Epithelial cell of prostate (primary cell): ENCODE measurements around a stretch of chr4.

GRCh38 chr4:51850426-51851039 lies 7.6 kb downstream of the DCUN1D4 start:
- RRBS, result no CpG with 5 or more reads among the region's 5 CpGs

- RRBS, result no CpG with 5 or more reads among the region's 4 CpGs
Measured at GRCh38 chr4:51864977-51865606, 22.1 kb downstream of the DCUN1D4 start.

GRCh38 chr4:51884667-51885547 lies 42.0 kb downstream of the DCUN1D4 start:
- RRBS, result no CpG with 5 or more reads among the region's 7 CpGs

DNA sequence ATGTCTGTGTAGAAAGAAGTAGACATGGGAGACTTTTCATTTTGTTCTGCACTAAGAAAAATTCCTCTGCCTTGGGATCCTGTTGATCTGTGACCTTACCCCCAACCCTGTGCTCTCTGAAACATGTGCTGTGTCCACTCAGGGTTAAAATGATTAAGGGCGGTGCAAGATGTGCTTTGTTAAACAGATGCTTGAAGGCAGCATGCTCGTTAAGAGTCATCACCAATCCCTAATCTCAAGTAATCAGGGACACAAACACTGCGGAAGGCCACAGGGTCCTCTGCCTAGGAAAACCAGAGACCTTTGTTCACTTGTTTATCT lies 193.0 kb downstream of the USP46 start:
- RRBS, result no CpG with 5 or more reads among the region's 3 CpGs

GRCh38 chr4:52662256-52662928 lies 3.3 kb upstream of the USP46 start:
- RRBS, result no CpG with 5 or more reads among the region's 3 CpGs

DNA sequence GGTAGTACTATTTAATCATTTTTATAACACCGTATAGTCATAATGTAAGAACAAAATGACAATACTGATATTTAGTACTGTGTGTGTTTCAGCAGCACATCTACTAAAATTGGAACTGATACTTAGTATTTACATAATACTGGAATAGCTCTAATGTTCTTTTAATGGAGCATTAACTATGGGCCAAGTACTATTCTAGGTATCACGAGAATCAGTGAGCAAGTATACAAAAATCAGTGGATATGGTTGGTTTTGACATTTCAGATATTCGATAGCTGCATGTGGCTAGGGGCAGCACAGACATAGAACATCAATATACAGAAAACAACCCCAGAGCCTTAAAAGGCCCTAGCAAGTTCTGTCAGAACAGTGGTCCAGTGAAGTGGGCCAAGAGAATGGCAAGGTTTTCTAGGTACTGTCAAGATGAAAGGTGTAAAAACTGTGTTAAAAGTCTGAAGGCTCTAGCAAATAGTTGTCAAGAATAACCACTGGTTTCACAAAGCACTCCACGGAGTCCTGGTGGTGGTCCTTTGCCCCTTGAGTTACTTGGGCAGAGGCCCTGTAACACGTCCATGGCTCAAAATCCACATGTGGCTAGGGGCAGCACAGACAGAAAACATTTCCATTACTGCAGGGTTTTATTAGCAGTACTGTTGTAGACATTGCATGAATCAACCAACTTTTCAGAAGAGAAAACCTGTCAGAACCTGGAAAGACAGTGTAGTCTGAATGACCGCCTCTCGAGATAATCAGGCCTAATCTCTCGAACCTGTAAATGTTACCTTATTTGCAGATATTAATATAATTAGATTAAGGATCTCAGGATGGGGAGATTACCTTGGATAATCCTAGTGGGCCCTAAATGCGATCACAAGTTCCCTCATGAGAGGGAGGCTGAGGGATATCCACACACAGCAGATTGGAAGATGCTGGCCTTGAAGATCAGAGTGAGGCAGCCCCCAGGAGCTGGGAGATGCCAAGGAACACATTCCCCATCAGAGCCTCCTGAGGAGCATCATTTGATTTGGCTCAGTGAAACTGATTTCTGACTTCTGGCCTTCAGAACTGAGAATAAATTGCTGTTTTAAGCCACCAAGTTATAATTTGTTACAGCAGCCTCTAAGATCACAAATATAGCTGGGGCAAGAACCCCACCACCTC lies 34.8 kb downstream of the ERVMER34-1 start:
- RRBS, result no CpG with 5 or more reads among the region's 9 CpGs

DNA sequence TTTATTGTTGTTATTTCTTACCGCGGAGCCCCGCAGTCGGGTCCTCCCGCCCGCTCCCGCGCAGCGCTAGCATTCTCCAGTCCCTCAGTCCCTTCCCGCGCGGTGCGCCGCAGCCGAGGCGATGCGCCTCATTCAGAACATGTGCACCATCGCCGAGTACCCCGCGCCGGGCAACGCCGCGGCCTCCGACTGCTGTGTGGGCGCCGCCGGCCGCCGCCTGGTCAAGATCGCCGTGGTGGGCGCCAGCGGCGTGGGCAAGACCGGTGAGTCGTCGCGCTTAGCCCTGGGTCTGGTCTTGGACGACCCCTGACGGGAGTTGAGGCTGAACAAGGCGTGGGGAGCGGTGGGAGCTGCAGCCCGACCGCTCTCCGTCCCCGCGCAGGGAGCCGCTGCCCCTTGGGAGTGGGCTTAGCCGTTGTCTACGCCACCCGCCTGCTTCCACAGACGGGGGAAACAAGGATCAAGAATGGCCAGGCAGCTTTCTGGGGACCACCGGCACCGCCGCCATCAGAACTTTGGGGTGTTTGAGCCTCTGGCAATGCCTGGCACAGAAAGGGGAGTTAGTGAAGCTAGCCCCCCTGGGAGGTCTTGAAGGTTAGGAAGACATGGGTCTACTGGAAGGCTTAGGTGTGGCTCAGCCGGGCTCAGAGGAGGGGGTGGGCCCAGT lies 403 bp downstream of the RASL11B start:
- RRBS, result 2% methylated on average over 16 of the region's 58 CpGs

- RRBS, result no CpG with 5 or more reads among the region's 5 CpGs
Measured at GRCh38 chr4:53389752-53390122, 12.3 kb downstream of the FIP1L1 start.

DNA sequence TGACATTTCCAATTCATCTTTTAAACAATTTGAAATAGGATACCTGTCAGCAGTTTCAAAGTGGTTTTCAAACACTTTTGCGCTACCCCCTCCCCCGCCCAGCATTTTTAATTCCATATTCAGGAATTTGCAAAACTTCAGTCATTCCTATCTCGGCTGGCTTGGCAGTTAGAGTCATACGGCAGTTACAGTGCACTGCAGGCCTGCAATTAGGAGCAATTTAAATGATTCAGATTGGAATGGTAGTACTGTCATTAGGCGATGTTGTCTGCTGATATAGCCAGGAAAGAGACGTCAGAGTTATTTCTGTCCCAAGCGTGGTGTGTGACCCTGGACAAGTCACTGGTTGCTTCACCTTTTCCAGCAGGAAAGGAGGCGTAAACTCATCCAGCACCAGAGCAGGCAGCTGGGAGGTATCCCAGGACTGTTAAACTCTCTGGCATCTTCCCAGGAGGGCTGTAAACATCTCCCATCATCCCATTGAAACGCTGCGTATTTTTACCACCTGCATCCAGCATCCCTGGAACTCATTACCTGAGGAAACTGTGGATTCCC lies 790 bp upstream of the LNX1 start:
- RRBS, result no CpG with 5 or more reads among the region's 10 CpGs

DNA sequence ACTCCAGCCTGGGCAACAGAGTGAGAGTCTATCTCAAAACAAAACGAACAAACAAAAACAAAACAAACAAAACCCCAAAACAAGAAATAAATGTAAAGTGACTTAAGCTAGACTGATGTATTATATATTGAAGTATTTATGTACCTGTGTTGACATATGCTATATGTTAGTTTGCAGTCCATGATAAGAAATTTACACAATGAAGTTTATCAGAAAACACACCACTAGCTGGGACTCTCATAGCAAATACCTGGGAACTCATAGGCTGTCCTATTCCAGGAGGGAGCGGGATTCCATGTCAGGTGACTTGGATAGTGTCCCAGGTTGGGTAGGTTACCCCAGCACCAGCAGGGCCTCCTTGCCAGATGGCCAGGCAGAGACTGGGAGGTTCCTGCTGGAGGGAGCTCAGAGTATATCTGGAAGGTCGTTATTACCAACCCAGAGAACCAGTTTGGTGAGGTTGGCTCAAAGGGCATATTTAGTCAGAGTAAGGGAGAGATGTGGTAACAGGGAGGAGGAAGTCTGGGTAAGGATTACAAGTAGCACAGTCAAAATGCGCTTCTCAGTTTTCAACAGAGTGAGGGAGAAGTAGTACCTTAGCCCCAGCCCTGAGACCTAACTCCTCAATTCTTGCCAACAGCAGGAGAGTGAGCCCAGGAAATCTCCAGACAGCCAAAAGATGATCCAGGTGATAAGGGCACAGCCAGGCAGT lies 53.2 kb upstream of the LNX1 start:
- RRBS, result no CpG with 5 or more reads among the region's 4 CpGs

- RRBS, result no CpG with 5 or more reads among the region's 8 CpGs
Measured at GRCh38 chr4:53651058-53651703, 59.9 kb upstream of the LNX1 start.

DNA sequence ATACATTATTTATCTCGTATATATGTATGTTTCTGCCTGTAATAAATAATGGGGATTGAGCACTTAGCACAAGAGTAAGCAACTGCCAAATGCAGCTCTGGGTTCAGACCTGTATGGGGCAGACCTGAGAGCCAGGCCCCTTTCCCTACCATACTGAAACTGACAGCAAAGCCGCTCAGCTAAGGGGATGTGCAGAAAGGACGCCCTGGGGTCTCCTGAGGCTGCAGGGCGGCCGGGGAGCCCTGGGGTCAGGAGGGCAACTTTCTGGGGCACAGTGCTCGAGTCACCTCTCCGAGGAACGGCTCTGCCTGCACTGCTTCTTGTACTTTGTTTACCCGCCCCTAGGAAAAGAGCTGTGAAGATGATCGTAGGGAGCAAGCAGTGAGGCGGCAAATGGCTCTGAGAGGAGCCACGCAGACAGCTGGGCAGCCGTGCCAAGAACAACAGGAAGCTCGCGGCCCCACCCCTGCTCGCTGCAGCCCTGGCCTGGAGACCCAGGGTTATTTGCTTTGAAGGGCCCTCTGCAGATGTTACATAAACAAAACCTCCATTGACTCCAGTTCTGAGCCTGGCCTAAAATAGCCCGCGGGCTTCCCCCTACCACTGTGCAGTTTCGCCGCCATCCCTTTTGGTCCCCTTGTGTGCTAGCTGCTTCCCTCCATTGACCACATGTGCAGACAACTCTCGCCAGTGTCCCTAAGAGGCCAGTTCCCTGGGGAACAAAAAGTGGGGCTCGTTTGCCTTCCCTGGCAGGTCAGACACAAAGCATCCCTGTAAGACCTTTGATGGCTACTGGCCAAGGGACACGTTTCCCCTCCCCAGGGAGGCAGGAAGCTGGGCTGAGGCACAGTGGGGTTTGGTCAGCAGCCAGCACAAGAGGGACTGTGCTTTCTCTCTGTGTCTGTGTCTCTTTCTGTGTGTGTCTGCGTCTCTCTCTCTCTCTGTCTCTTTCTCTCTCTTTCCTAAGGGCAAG lies 111.3 kb upstream of the LNX1 start:
- RRBS, result no CpG with 5 or more reads among the region's 24 CpGs

- RRBS, result no CpG with 5 or more reads among the region's 7 CpGs
Measured at GRCh38 chr4:53929923-53930463, 134.4 kb downstream of the CHIC2 start.

DNA sequence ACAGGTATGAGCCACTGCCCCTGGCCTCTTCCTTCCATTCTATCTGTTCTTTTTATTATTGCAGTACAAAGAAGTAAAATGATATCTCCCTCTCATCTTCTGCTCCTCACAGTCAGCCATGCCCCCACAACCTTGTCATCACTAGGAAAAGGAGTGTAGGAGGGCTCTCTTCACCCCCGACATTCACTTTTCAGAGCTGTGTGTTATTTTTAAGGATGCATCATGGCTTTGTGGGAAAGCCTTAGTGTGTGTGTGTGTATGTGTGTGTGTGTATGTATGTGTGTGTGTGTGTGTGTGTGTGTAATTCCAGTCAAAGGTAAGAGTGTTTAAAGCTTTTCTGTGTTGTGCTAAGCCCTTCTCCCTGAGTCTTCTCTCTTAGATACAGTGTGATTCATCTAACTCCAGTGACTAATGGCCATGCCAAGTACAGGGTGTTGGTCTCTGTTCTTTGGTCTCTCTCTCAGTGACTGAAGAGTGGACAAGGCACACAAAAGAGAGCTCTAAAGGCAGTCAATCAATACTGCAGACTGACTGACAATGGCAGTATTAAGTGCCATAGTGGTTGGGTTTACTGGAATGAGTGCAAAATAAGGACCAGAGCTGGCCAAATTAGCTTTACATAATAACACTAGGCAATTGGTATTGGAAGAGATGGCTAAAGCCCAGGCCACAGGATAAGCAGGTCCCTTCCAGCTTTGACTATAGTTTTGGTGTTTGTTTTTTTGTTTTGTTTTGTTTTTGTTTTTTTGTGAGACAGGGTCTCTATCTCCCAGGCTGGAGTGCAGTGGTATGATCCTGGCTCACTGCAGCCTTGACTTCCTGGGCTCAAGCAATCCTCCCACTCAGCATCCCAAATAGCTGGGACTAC lies 76.5 kb downstream of the CHIC2 start:
- RRBS, result no CpG with 5 or more reads among the region's 1 CpG

- RRBS, result no CpG with 5 or more reads among the region's 3 CpGs
Measured at GRCh38 chr4:54497634-54498077, 160.1 kb upstream of the KIT start.

GRCh38 chr4:54534902-54535308 lies 122.9 kb upstream of the KIT start:
- RRBS, result no CpG with 5 or more reads among the region's 13 CpGs

DNA sequence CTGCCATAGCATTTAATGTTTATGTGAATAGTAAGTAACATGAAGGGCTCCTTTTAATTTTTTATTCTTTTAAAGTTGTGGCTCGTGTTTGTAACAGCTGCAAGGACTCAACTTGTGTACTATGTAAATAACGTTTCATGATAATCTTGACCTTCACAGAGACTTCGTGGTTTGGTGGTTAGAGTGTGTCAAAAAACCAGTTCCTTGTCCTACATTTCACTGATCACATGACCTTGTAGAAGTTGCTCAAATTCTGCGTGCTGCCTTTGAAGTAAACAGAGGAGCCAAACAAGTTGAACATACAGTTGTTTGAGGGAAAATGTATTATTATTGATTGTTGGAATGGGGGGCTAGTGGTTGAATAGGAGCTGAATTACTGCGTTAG lies 51.7 kb downstream of the KIT start:
- RRBS, result no CpG with 5 or more reads among the region's 5 CpGs

- RRBS, result no CpG with 5 or more reads among the region's 2 CpGs
Measured at GRCh38 chr4:55261238-55261461, 84.9 kb upstream of the SRD5A3 start.

- RRBS, result no CpG with 5 or more reads among the region's 18 CpGs
Measured at GRCh38 chr4:55346924-55347419, 930 bp downstream of the SRD5A3 start.